Vagina (tissue), 1 donor: Measurements from ENCODE around the gene C2CD4B.

- PRO-cap, result no peak
- RAMPAGE, long total RNA, result no peak
Observed at GRCh38 chr15:59516577-59517008, 78.6 kb downstream of the FAM81A start.

GRCh38 chr15:59662309-59662602 lies 4.9 kb upstream of the GTF2A2 start:
- PRO-cap, result no peak
- RAMPAGE, long total RNA, result no peak

DNA sequence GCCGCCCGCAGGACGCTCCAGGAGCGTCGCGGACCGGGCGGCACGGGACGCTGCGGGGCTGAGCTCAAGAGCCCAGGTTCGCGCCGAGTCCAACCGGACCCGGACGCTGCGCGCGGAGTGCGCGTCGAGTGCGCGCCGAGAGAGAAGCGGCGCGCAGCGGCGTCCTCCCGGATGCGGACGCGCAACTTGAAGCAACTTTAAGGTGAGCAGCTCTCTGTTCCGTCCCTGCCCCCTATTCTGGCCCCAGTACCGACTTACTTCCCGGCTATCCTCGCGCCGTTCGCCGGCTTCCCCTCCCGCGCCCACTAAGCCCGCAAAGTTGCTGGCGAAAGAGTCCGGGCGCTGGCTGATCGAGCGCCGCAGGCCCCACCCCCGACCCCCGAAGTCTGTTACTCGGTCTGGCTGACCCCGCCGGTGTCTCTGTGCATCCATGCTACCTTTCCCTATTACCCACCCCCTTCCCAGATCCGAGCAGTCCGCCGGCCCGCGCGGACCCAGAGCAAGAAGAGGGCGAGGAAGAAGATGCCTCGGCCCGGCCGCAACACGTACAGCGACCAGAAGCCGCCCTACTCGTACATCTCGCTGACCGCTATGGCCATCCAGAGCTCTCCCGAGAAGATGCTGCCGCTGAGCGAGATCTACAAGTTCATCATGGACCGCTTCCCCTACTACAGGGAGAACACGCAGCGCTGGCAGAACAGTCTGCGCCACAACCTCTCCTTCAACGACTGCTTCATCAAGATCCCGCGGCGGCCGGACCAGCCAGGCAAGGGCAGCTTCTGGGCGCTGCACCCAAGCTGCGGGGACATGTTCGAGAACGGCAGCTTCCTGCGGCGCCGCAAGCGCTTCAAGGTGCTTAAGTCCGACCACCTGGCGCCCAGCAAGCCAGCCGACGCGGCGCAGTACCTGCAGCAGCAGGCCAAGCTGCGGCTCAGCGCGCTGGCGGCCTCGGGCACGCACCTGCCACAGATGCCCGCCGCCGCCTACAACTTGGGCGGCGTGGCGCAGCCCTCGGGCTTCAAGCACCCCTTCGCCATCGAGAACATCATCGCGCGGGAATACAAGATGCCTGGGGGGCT lies 670 bp downstream of the FOXB1 start:
- PRO-cap, result no peak
- RAMPAGE, long total RNA, result no peak

- PRO-cap, result no peak
- RAMPAGE, long total RNA, result no peak
Observed at GRCh38 chr15:60353902-60354428, 43.8 kb downstream of the ANXA2 start.

DNA sequence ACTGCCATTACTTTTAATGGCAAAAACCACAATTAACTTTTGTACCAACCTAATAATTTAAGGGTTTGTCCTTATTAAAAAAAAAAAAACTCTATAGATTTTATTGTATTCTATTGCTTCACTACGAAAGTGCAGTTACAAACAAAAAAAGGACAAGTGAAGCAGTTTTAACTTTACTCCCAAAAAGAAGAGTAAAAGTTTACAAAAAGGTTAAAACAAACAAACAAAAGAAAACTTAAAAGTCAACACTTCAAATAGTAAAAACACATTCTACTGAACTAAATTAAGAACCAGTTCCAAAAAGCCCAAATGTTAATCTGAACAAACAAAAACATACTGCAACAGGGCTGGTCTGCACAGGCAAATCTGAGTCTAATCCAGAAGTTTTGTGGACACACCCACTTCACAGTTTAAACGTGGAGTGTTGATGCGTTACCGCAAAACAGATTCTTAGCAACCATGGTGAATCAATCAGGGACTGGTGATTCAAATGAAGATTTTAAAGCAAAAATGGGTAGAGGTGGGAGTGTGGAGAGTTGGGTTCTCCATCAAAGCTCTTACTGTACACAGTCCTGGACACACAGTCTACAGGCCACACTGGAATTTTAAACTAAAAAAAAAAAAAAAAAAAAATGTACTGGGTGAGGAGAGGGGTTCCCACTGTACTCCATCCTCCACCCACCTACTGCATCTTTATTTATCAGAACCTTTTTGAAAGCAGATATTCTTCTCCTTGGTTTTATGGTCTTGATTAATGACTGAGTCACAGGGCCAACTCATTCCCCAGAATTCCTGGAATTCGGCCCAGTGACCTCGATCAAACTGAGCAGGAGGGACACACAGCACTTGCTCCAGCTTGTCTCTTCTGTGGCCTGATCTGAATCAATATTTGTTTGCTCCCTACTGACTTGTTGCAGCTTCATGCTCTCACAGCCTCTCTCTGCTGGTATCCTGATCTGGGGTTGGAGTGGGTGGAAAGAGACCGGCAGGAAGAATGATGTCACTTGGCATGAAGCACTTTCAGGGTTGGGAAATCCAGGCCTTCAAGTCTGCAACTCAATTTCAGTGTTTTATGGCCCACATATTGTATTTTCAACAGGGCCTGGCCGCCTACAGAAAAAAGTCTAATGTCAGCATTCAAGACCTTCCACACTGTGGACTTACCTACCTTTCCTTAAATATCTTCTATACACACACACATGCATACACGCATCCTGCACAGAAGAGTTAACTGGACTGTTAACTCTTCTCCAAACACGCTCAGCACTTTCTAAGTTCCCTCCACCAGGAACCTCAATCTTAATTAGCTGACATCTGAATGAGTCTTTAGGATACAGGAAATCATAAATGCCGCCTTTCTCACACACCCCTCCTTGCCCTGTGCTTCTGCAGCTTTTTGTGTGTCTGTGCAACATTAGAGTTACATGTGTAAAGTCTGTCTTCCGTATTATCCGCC lies 4.9 kb downstream of the ANXA2 start:
- PRO-cap, result unidirectional peak, minus-strand start at position 942 of the sequence
- RAMPAGE, long total RNA, result no peak

DNA sequence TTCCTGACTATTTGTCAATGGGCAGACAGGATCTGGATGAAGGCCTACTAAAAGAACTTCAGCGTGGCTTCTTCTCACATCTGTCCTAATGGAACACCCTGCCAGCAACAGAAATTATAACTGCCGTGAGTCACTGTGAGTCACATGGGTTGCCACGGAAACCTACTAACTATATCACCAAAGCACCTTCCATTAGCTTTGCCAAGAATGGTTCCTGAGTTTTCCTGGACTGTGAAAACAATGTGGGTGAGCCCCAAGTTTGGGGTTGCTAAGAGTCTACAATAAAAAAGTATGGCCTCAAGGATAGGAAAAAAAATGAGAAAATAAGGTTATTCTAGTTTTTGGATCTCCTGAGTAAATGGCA lies 195.0 kb upstream of the ICE2 start:
- PRO-cap, result unidirectional peak, minus-strand start at position 87 of the sequence
- RAMPAGE, long total RNA, result no peak

GRCh38 chr15:61226394-61226895 lies 2.7 kb downstream of the RORA start:
- PRO-cap, result no peak
- RAMPAGE, long total RNA, result start-site peak on the minus strand at chr15:61226468-61226745, 8 reads

DNA sequence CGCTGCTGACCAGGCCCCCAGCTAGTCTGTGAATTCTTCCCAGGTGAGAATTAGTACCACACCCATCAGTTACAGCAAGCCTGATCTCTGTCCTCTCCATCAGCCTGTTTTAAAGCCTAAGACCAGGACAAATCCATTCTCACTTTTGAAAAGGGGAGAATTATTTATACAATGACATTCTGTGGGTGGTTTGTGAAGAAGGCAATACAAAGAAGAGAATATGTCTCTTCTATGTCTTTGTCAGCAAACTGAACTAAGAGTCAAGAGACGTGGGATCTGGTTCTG lies 160.3 kb upstream of the RORA start:
- PRO-cap, result no peak
- RAMPAGE, long total RNA, result no peak

- PRO-cap, result no peak
- RAMPAGE, long total RNA, result no peak
Observed at GRCh38 chr15:61852073-61852405, 208.2 kb downstream of the VPS13C start.

- PRO-cap, result no peak
- RAMPAGE, long total RNA, result no peak
Observed at GRCh38 chr15:62006937-62007692, 53.1 kb downstream of the VPS13C start.

GRCh38 chr15:62119045-62119868 lies 45.8 kb downstream of the C2CD4B start:
- PRO-cap, result unidirectional peak, minus-strand start at chr15:62119498
- RAMPAGE, long total RNA, result no peak

- PRO-cap, result bidirectional peak, plus-strand start at chr15:62165396, minus-strand start at chr15:62165283
- RAMPAGE, long total RNA, result no peak
Observed at GRCh38 chr15:62165131-62165885, at the start of gene C2CD4B. C2CD4B (minus strand) TSS chr15:62165285.

GRCh38 chr15:62326181-62326768 lies 64.1 kb upstream of the TLN2 start:
- PRO-cap, result no peak
- RAMPAGE, long total RNA, result no peak

DNA sequence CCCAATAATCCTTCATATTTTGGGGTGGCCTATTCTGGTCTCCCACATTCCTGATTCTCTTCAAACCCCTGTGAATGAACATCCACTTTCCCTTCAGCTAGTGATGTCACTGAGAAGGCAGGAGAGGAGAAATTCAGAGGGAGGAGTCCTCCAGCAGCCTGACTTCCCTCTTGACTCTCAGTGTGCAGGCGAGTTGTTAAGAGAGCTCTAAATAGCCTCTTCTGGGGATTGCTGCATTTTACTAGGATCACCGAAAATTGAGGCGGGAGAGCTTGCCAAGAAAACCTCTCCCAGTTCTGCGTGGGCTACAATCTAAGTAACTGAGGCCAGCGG lies 168.6 kb downstream of the TLN2 start:
- PRO-cap, result bidirectional peak, plus-strand start at position 180 of the sequence, minus-strand start at position 184 of the sequence
- RAMPAGE, long total RNA, result no peak

DNA sequence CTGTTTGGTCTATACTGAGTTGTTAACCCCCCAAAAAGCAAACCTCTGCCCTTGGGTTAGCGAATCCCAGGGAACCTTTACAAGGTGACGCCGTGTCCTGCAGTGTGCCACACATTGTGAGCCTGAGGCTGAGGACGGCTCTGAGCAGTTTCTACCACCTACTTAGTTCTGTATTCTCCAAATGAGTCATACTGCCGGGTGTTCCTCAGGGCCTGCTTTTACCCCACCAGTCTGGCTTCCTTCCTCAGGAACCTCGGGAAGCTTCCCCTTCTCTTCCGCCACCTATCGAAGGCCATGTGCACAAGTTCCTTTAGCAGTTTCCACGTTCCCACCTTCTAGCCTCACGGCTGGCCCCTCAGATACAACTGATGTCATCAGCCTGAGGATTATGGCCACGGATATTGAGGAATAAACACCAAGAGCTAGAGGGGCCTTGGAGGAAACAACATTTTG lies 268.2 kb downstream of the TLN2 start:
- PRO-cap, result no peak
- RAMPAGE, long total RNA, result no peak

DNA sequence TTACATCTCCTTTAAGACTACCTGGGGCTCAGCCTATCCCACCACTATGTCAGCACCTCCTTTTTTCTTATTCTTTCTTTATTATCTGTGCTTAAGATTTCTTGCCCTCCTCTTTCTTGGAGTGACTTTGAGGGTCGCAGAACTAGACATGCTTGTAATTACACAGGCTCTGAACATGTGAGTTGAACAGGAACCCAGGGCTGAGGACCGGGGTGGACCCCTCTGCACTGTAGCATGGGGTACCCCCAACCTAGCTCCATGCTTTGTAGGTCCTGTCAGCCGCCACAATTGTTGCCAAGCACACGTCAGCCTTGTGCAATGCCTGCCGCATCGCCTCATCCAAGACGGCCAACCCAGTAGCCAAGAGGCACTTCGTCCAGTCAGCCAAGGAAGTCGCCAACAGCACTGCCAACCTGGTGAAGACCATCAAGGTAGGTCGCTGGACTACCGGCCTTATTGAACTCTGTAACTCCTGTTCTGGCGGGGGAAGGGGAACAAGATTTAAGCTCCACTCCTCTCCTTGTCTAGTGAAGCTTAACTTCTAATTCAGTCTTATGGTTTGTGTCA lies 287.2 kb upstream of the TPM1 start:
- PRO-cap, result no peak
- RAMPAGE, long total RNA, result no peak

DNA sequence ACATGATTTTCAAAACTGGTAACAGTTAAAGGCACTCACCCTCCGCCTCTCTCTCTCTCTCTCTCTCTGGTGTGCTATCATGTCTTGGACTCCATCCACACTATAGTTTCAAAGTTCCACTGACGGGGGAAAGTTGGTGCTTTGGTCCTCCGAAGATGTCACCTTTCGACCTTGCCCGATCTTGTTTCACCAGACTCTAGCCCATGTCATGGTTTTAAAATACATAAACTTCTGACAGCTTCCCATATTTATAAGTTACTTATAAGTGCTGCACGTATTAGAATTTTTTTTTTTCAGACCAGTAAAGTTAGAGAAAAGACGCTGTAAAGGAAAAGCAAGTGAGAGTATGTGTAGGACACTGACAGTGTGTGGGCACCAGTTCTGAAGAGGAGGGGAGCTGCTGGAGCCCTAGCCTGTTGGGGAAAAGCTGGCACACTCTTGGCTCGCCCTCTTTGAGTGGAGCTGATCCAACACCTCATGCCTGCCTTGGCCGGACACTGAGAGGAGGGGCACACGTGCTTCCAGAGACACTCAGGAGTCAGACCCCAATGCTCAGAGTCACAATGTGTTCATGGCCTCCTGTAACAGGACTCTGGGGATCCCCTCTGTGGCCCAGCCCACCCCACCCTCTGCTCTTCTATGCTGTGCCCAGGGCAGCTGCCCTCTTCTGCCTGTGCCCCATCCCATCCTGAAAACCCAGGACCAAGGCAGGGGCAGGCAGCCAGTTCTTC lies 200.5 kb upstream of the TPM1 start:
- PRO-cap, result no peak
- RAMPAGE, long total RNA, result no peak

GRCh38 chr15:62857367-62858083 lies 185.0 kb upstream of the TPM1 start:
- PRO-cap, result no peak
- RAMPAGE, long total RNA, result no peak

- PRO-cap, result bidirectional peak, plus-strand start at chr15:62884313, minus-strand start at chr15:62884012
- RAMPAGE, long total RNA, result start-site peak on the minus strand at chr15:62884041-62884077, 10 reads
Observed at GRCh38 chr15:62883758-62884486, 158.6 kb upstream of the TPM1 start.

DNA sequence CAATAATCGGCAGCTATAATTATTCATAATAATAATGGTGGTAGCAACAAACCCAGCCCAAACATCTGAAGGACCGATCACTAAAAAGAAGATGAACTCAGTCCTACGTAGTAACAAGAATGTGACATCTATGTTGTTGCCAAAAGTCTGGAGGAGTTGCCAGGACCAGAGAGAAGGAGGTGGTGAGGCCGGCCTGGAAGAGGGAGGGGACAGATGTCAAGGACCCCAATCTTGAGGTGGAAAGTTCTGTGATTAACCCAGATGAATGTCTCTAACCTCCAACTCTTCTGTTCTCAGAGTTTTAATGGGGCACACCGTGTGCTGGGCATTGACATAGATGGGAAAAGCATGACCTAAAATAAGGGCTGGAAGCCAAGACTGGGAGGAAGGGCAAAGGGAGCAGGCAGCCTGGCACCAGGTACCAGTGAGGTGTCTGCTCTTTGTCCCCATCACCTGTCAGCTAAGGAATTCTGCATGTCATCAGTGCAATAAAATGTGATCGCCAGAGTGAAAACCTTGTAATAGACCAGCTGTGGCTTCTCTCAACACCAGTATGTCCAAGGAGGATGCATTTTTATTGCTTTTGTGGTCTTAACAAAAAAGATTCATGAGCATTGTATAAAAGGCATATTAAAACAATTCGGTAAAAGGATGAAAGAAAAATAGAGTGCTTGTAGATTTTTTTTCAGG lies 143.5 kb upstream of the TPM1 start:
- PRO-cap, result no peak
- RAMPAGE, long total RNA, result no peak